ENCODE results near the gene DNAH8.

GRCh38 chr6:37547398-37548333 lies 48.0 kb upstream of the CCDC167 start:
- PRO-cap, result no peak
- RRBS, result no CpG with 5 or more reads among the region's 12 CpGs

- PRO-cap, result no peak
- RRBS, result no CpG with 5 or more reads among the region's 9 CpGs
Observed at GRCh38 chr6:37559947-37560387, 60.3 kb upstream of the CCDC167 start.

GRCh38 chr6:37566037-37566729 lies 66.5 kb upstream of the CCDC167 start:
- PRO-cap, result no peak
- RRBS, result 28% methylated on average over 13 of the region's 27 CpGs

- PRO-cap, result no peak
- RRBS, result no CpG with 5 or more reads among the region's 6 CpGs
Observed at GRCh38 chr6:37630365-37630928, 67.2 kb downstream of the MDGA1 start.

DNA sequence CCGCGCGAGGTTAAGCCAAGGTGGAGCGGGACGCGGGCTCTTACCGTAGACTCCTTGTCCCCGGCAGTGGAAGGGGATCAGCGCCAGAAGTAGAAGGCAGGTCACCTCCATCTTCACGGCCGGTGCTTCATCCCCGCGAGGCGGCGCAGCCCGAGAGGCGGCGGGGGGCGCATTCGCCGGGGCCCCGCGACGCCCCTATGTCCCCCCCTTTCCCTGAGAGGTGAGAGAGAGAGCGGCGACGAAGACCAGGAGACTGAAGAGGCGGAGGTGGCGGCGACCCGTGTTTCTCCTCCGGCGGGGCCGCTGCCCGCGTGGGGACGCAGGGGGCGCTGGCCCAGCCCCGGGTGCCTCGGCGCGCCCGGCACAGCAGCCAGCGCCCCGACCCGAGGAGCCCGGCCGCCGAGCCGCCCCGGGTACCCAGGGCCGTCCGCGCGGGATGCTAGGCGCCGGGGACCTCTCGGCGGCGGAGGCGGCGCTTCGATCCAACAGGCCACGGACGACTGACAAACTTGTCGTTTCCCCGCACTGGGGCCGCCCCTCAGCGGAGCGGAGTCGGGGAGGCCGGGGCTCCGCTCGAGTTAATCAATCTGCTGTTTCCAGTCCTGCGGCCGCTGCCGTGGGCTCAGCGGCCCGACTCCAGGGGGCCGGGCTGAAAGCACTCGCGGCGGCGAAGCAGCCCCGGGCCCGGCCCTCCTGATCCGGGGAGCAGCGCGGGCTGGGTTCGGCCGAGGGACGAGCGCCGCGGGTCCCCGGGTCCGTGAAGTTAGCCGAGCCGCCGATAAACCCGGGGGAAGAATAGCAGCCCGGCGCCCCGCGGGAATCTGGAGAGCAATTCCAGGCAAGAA lies 760 bp downstream of the MDGA1 start:
- PRO-cap, result no peak
- RRBS, result 4% methylated on average over 75 of the region's 105 CpGs

- PRO-cap, result no peak
- RRBS, result 84% methylated on average over 2 of the region's 7 CpGs
Observed at GRCh38 chr6:37807553-37808172, 11.9 kb upstream of the ZFAND3 start.

DNA sequence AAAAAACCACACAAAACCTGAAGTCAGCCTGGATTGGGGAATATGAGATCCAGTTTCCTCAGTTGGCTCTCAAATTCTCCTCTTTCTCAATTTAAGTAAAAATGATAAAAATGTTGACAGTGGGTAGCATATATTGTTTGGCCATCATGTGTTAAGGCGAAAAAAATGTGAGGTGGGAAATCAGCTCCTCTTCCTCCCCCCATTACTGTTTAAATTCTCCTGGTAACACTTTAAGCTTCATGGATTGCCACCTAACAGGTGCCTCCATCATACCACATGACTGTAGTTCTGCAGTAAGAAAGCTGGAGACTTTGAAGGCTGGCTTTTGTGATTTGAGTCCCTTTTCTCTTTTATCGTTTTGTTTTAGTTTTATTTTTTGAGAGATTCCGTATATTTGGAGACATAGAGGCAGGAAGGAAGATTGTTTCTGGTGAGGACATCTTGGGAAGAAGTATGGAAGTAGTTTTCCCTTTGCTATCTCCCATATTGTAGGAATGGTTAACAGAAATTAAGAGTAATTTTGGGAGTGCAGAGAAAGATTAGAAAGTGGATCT lies 1.2 kb downstream of the ZFAND3 start:
- PRO-cap, result no peak
- RRBS, result no CpG with 5 or more reads among the region's 3 CpGs

DNA sequence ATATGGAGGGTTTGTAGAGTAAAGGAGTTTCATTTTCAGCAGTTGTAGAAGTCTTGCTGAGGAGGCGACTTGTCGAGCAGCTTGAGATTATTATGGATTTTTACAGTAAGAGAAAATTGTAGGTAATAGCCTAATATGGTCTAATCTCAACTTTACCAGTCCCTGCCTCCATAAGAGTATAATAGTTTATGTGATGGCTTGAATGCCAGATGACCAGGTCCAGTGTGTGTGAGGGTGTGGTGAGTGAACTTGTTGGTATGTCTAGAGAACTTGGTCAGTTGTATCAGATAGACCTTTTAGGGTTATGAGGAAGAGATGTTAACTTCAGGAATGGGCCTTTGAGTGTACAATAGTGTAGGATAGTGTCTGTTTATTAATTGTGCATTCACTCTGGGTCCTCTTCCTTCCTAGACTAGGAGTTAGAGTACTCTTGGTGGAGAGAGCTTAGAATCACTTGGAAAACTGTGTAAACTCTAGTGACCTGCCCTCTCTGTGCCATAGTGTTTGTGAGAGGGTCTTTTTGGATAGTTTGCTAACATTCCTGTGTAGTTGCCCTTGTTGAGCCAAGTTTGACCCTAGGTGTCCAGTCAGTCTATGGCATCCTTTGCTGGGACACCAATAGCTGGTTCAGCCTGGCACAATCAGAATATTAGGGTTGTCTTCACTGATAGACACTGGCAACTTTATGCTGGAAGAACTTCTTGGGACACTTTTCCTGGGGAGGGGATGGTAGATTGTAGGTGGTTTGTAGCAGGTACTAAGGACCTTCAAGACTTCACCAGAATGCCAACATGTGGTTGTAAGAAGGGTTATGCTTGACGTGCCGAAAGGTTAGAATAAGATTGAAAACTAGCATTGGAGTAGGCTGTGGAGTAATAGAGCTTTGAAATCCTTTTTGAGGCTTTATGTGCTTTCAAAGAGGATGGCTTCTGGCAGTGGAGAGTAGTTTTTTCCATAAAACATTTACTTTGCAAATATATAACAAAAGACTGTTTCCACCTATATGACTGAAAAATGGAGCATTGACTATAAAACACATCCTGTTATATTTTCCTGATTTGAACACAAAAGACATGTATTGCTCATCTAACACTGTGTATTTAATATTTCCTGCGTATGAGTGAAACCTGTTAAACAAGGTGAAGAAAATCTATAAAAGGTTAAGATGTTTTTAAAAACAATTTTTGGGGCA lies 38.5 kb downstream of the ZFAND3 start:
- PRO-cap, result no peak
- RRBS, result no CpG with 5 or more reads among the region's 5 CpGs

GRCh38 chr6:38368610-38369548 lies 270.9 kb downstream of the BTBD9 start:
- PRO-cap, result no peak
- RRBS, result no CpG with 5 or more reads among the region's 5 CpGs

GRCh38 chr6:38715039-38715863 lies at the start of gene DNAH8:
Gene DNAH8, plus strand, starts transcription at chr6:38715311.
- PRO-cap, result no peak
- RRBS, result 75% methylated on average over 8 of the region's 47 CpGs

DNA sequence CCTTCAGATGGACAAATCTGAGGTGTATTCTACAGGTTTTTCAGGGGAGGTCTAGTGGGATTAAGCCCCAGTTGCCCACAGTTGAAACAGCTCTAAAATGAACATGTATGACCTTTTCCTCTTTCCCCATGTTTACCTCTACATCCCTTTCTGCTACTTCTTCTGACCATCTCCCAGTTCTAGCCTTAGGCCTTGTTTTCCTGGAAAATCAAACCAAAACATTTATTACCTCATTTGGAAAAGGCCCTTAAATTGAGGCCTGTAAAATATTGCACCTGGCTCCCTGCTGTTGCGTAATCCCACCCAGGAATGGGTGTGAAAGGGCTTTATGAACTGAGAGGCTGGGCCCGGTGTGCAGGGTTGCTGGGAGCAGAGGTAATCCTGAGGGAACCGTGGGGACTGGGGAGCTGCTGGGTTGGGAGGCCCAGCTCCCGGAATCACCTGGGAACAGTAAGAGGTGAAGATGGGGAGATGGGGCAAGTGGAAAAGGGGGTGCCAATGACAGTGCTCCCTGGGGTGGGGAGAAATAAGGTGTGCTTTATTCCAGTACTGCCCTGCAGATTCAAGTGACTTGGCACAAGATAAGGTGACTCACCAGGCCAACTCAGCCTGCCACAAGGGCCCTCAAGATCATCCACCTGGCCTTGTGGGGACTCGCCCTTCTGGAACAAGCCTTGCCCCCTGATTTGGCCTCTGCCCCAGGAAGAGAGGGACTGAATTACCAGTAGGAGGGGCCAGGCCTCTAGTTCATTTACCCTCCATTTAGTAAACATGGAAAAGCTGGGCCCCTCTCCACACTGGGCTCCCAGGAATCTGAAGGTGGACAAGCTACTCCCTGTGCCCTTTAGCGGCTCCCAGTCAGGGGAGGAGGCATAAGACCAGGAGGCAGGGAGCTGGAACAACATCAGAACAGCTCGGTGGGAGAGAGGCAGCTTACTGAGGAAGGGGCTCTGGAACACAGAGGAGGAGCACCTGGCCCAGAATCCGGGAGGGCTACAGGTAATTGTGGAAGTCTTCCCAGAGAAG lies 44.2 kb downstream of the KCNK5 start:
- PRO-cap, result no peak
- RRBS, result 87% methylated on average over 2 of the region's 8 CpGs

DNA sequence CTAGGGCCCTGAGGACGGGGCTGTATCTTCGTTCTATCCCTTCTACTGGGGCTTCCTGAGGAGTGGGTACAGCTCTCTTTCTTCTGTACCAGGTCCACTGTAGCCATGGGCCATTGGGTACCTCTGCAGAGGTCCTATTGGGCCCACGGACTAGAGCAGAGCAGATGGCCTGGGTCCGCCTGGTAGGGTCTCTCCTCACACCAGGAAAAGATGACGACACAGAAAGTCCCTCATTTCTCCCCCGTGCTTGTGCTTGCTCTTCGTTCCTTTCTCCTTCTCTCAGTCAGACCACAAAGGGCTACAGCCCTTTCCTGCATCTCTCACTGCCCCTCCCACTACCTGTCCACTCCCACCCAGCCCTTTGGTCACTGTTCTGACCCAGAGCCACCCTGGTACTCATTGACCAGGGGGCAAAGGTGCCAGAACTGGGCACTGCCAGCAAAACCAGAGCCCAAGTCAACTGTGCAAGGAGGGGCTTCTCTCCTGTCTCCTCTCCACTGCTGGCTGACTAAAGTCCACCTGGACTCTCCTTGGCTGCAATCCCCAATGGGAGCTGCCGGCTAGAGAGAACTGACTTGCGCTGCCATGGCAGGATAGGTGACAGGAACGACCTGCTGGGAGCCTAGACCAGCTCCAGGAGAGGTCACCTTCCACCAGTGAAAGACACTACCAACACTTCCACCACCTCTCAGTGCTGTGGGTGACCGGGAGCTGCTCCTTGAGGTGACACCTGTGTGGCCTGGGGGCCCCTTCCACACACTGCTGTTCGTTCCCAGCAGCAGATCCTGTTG lies 32.9 kb downstream of the KCNK17 start:
- PRO-cap, result no peak
- RRBS, result no CpG with 5 or more reads among the region's 12 CpGs

DNA sequence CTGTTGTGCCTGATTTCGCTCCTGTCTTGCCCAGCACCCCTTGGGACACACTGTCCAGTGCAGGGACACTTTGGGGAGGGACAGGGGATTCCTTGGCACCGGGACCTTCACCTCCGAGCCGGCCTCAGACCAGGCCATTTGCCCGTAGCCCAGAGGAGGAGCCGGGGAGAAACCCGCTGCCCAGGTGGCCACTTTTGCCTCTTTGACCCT lies 393 bp upstream of the DAAM2 start:
- PRO-cap, result no peak
- RRBS, result 71% methylated on average over 2 of the region's 7 CpGs

DNA sequence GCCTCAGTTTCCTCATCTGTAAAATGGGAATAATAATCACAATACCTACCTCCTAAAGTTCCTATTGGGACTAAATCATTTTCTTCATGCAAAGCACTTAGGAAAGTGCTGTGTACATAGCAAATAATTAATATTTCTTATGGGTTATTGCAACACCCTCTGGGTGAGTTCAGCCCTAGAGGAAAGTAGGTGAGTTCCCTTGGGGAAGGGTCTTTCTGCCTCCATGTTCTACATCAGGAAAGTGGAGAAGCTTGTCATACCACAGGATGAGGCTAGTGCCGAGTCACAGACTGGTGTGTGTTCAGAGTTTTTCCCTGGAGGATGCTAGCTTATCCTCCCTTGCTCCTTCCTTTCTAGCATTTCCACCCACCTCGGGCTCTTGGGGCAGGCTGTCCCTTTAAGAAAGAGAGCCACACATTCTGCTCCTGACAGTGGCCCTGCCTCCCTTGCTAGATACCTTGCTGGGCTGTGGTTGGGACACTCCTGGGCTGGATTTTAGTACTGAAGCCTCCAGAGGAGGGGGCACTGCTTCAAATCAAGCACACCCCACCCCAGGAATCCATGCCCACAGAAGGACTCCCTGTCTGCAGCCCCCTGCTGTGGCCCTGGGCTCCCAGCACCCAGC lies 28.7 kb downstream of the DAAM2 start:
- PRO-cap, result no peak
- RRBS, result no CpG with 5 or more reads among the region's 2 CpGs

DNA sequence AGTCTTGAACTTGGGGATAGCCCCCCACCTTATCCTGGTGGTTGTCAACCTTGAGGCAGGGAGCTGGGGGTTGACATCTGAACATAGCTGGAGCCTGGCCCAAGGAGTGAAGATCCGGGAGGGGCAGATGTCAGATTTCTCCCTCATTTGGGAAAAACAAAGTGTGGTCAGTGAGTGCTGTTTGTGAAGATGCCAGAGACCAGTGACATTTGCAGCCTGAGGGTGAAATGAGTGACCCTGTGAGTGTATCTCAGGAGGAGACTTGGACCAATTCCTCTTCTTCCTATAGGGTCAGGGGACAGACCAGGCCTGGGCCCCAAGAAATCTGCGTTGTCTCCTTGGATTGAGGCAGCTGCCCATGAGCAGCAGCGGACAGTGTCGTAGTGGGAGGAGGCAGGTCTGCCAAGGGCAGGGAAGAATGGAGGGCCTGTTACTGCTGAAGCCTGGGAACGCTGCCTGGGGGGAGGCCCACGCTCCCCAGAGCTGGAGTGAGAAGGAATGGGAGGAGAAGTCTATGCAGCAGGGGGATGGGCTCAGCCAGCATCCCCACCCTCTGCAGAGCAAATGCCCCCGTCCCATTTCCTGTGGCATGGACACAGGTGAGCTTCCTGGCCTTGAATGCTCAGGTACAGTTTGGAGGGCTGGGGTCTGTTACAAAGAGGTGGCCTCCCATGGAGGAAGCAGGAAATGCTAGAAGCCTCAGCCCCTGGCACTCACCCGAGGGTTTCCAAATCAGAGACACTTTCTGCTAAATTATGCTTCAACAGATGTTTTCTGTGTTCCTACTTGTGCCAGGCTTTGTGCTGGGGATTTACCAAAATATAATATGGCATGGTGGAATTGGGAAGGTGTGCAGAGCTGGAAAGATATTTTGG lies 29.7 kb downstream of the DAAM2 start:
- PRO-cap, result no peak
- RRBS, result no CpG with 5 or more reads among the region's 8 CpGs

- PRO-cap, result no peak
- RRBS, result no CpG with 5 or more reads among the region's 10 CpGs
Observed at GRCh38 chr6:39847266-39847580, 55.0 kb downstream of the DAAM2 start.

DNA sequence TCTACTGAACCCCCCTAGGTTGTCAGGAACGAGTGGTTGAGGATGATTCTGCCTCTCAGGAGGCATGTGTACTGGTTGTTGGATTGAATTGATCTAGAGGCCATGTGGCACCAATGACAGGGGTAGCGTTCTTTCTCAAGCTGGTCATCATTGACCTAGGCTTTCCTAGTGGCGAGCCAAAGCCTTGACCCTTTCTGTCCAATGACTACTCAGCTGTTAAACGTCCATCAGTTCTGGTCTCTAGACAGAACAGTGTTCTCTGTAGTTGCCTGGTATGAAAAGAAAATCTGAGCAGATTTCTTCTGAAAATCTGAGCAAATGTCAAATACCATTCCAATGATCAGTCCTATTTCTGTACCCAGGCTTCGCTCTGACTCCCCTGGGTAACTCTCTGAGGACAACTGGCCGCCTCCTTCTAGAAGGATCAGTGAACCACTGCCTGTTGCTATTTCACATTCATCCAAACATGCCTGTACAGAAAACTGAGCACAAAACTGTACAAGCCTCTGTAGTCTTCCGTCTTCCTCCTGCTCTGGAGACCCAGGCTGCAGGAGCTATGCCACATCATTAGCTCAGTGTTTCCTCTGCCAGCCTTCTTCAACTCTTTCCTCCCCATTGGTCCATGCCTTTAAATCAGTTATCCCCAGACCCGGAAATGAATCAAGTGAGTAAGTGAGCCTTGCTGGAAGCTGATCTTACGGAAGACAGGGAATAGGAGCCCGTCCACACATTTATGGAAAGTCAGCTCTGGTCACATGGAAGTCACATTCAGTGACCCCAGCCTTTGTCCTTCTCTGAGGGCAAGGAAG lies 63.2 kb downstream of the DAAM2 start:
- PRO-cap, result no peak
- RRBS, result no CpG with 5 or more reads among the region's 10 CpGs

DNA sequence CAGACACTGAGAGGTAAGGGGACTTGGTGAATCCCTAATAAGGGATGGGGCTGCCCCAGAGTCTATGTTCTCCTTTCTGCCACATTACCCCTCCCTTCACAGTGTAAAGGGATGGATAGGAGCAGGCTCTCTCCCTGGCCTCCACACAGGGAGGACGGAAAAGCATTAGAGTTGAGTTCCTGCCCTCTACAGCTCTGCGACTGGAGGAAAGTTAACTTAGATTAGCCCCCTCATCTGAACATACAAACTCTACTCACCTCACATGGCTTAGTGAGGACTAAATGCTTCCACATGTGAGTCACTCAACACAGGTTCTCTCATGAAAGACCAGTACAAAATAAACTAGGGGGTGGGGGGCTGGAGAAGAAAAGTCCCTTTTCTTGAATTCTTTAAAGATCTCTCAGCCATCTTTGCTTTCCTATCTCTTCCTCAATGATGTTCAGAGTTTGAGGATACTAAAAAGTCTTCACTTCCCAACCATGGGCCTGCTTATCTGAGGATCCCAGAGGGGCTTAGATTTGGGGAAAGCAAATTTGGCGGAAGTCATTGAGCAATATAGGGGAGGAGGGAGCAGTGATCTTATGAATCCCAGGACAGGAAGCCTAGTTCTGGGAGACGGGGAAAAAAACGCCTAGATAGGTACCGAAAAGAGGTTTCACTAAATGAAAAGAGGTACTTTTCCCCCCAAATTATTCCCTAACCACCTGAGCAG lies 1.2 kb downstream of the MOCS1 start:
- PRO-cap, result no peak
- RRBS, result no CpG with 5 or more reads among the region's 6 CpGs

DNA sequence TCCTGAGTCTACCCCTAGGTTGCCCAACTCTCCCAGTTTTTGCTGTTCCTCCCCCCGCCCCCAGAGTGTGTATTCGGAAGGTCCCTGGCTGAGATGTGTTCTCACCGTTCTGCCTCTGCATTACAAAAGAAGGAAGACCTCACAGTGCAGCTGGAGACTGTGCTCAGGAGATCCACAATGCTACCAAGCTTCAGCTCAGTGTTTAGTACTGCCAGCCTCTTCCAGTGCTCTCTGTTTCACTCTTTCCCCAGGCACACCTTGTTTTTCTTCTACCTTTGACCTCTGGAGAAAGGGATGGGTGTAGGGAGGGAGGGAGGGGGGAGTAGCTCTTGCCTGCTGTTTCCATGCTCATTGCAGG lies 13.4 kb upstream of the MOCS1 start:
- PRO-cap, result no peak
- RRBS, result no CpG with 5 or more reads among the region's 3 CpGs

DNA sequence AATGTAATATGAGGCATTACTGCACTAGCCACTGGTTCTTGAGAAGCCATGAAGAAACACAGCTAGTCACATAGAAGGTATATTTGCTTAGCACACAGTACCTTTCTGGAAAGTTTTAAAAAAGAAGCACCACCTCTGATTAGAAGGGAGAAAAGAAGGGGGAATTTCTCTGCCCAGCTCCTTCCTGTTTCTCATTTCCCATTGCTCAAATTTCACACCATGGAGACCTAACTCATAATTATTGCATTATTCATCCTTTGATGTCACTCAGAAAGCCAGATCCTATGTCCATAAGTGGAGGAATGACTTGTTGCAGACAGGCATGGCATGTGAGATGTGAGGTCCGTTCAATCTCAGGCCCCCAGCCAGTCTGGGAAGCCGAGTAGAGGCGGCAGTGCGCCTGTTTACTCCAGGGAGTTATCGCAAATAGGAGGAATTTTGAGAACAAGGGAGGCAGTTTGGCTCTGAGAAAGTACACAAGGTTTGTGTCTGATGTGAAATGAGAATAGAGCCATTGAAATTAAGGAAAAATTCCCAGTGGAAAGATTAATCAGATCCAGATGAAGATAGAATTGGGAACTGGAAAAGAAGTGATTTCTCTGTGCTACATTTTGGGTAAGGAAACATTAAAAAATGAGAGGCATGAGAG lies 26.9 kb upstream of the MOCS1 start:
- PRO-cap, result no peak
- RRBS, result no CpG with 5 or more reads among the region's 5 CpGs

All from Caco-2 (cell line).